ENCODE data around the gene GAP43.

DNA sequence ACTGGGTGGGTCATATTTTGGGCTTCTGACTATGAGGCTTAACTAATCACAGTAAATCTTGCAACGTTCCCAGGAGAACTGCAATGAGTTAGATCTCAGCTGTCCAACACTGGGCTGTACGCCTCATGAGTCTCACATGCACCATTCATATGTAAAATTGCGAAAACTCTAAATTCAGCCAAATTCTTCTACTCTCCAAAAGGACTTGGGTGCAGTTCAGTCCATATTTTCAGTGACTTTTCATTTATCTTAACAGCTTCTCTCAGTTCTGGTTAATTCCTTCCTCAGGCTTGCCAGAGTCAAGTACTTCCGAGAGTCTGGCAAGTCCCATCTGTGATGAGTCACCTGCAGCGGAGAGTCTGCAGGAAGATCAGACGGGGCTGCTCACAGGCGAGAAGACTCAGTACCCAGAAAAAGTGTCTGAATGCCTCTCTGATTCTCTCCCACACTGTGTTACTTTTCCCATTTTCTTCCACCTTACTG, 11.5 kb downstream of the CCDC80 start:
- PRO-cap, result no peak
- RAMPAGE, long total RNA, result no peak
- RRBS, result no CpG with 5 or more reads among the region's 7 CpGs

DNA sequence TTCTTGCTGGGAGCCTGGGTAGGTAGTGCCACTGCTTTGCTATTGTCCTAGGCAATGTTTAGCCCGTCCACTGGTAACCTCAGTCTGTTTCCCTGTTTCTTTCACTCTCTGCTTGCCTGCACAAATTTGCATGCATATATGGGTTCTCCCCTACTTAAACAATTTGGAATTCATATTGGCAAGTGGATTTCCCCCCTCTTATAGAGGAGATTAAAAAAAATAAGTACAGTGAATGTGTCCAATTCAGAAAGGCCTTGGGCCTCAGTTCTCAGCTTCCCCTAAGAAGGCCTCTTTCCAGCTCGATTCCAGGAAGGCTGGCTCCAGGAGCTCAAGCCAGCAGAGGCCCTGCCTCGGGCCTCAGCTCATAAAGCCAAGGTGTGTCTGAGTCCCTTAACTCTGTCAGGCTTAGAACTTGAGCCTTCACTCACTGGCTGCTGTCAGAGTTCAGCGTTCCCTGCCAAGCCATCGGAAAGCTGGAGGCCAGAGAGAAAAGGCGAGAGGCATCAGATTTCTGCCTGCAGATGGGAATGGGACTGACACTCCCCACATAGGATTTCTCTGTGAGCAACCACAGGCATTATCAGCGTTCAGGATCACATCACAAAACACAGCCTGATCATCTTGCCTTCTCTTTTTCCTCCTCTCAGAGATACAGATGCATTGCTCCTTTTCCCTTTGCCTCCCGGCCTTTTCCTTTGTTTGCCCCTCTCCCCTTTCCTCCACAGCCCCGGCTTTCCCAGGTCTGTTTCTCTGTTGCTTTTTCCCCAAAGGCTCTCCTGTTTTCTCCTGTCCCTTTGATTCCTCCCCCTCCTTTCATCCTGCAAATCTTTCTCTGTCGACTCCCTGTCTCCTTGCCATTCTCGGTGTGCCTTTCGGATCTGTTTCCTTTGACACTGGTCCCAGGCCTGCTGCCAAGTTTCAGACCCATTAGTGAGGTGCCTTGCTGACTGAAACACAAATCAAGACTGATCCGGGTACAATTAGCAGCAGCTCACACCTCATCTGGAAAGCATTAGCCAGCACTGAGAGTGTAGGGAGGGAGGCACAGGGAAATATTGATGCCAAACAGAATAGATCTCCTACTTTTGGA, 44.6 kb upstream of the BOC start:
- PRO-cap, result no peak
- RAMPAGE, long total RNA, result no peak
- RRBS, result no CpG with 5 or more reads among the region's 13 CpGs

DNA sequence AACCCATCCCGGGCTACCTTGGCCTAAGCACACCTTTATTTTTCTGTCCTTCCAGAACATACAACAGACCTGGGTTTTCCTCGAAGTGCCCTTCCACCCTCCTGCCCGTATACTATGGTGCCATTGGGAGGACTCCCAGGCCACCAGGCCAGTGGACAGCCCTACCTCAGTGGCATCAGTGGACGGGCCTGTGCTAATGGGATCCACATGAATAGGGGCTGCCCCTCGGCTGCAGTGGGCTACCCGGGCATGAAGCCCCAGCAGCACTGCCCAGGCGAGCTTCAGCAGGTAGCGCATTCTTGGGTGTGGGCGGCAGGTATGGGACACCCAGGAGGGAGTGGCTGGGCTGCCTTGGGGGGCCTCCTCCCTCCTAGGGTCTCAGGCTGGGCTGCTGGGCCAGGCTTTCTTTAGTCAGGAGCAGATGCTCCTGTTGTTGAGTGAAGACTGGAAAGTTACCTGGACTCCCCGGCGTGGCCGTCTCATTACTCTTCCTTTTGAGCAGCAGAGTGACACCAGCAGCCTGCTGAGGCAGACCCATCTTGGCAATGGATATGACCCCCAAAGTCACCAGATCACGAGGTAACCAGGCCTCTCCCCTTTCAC, 73.0 kb downstream of the BOC start:
- PRO-cap, result no peak
- RAMPAGE, long total RNA, result no peak
- RRBS, result no CpG with 5 or more reads among the region's 13 CpGs

DNA sequence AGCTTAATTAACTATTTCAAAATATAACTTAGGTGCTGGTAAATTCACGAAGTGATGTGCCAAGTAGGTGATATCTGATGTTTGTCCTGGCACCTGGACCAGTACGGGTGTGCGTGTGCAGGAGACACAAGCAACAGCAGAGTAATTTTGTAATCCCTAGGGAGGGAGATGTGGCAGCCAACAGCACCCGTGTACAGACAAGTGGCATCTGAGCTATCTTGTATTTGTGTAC, 22.9 kb downstream of the USF3 start:
- PRO-cap, result no peak
- RAMPAGE, long total RNA, result no peak
- RRBS, result no CpG with 5 or more reads among the region's 4 CpGs

DNA sequence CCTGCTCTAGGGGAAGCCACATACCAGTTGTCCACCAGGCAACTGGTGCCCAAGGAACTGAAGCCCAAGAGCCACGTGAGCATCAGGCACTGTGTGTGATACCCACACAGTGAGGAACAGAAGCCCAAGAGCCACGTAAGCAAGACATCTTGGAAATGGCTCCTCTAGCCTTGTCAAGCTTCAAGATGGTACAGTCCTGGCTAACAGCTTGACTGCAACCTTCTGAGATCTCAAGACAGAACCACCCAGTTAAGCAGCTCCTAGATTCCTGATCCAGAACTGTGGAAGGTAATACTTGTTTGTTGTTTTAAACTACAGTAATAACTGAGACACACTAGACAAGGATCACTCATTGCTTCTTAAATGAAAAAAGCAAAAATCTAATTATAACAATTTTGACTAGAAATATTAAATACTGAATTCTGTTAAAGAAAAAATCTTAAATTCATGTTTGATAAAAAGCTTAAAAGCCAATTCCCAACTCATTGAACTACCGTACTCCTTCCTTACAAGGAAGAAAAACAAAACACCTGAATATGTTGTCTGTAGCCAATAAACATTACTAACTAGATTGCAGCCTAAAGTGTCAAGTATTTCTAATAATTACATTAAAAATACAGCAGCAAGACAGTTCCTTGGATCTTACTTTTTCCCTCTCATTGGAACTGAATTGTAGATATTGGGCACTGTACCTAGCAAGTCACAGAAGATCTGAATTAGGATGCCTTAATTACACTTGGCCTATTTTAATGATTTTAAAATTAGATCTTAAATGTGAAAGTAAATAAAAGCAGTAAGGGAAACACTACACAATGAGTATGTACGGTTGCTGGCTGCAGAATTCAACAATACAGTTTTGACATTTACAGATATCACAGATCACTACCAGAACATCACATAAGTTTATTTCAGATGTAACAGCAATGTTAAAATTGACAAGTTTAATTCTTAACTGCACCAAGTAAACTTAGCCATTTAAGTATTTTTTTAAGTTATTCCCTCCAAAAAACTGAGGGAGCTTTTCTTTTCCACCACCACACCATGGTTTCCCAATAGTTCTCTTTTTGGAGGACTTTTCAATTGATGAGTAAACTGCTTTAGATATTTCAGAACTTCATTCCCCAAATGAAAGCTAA, 22.0 kb upstream of the USF3 start:
- PRO-cap, result no peak
- RAMPAGE, long total RNA, result no peak
- RRBS, result no CpG with 5 or more reads among the region's 4 CpGs

GRCh38 chr3:113985061-113986107, 37.6 kb downstream of the ZDHHC23 start:
- PRO-cap, result no peak
- RAMPAGE, long total RNA, result no peak
- RRBS, result no CpG with 5 or more reads among the region's 6 CpGs

GRCh38 chr3:114036494-114037023, 19.8 kb downstream of the CCDC191 start:
- PRO-cap, result no peak
- RAMPAGE, long total RNA, result no peak
- RRBS, result no CpG with 5 or more reads among the region's 3 CpGs

DNA sequence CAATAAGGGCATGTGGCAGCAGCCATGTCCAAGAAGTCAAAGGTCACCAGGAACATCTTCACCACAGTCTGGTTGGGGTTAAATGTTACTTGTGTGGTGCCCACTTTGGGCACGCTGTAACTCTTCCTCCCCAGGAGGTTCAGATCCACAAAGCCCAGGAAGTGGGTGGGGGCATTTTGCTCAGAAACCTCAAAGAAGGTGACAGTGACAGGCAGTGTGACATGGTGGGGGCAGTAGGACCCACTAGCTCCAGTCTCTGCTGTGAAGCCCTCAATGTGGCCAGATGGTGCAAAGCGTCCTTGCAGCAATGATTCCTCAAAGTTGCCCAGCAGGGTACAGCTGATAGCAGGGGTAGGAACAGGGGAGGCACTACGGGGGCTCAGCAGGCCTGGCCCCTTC, 5.7 kb downstream of the ZNF80 start:
- PRO-cap, result no peak
- RAMPAGE, long total RNA, result no peak
- RRBS, result no CpG with 5 or more reads among the region's 3 CpGs

- PRO-cap, result no peak
- RAMPAGE, long total RNA, result no peak
- RRBS, result no CpG with 5 or more reads among the region's 7 CpGs
Measured at GRCh38 chr3:114337354-114338434, 43.9 kb downstream of the TIGIT start.

GRCh38 chr3:114338483-114339321, 44.9 kb downstream of the TIGIT start:
- PRO-cap, result no peak
- RAMPAGE, long total RNA, result no peak
- RRBS, result no CpG with 5 or more reads among the region's 21 CpGs

DNA sequence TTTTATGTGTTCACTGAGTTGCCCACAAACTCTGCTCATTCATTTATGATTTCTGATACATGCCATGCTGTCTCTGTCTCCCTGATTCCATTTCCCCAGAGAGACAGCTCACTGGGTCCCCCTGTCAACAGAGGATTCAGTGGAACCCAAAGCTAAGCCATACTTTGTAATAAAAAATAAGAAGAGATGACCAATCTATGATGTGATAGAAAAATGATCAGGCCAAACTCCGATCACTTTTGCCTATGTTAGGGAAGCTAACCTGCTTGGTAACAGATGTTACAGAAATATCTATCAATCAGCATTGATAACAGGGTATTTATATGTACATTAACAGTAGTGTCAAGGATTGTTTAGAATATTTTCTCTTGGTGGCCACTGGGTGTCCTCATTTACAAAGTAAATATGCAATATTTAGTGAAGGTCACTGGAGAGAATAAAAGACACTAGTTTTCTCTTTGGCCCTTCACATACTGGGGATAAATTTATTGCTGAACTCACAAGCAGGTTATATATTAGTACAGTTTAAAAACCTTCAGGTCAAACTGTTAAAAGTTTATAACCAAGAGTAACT, 68.9 kb downstream of the TIGIT start:
- PRO-cap, result no peak
- RAMPAGE, long total RNA, result no peak
- RRBS, result no CpG with 5 or more reads among the region's 1 CpG

DNA sequence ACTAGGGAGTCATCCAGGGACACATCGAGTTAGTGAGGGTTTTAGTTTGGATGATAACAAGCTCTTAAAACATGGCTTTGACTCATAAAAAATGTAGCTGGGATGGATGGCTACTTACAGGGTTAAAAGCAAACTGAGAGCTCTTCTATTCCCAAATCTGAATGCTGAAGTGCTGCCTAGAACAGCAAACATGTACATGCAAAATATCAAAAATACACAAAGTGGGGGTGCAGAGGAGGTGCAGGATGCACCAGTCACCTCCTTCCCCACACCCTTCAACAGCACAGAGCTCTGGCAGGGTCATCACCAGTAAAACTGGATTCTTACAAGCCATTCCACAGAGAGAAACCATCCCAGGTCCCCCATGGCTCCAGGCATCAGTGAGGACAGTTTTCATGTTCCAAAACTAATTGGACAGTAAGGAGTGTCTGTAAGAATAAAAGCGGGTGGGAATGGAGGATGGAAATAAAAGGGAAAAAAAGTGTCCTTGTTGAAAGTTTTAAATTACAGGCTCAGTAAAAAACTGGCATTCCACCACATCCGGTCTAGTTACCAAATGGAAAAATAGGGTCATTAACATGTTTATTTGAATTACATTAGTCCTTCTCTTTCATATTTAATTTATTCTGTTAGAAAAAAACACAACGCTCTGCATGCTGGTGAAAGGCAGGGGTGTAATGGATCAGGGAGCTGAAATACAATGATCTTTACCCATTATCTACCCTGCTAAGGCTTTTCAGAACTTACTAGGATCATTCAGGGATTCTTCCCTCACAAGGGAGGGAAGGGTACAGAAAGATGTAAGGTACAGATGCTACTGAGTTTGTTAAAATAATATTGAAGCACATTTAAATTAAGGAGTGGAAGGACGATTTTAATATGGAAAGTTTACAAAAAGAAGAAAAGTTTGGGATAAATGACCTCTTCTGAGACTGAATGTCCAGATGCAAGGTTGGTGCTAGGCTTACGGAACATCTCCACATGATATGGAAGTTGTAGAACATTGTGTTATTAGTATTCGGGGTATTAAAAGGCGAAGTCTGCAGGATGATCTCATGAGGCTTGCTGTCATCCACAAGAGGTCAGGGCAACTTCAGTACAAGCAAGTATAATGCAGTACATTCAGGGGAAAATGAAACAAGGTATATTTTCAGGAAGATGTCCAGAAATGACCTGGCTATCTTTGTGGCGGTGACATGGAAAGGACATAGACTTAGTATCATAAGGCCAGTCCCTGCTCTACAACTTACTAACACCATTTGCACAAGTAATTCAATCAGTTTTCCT, 117.6 kb downstream of the TIGIT start:
- PRO-cap, result no peak
- RAMPAGE, long total RNA, result no peak
- RRBS, result no CpG with 5 or more reads among the region's 9 CpGs

- PRO-cap, result no peak
- RAMPAGE, long total RNA, result no peak
- RRBS, result no CpG with 5 or more reads among the region's 5 CpGs
Measured at GRCh38 chr3:114412266-114412978, 118.6 kb downstream of the TIGIT start.

- PRO-cap, result no peak
- RAMPAGE, long total RNA, result no peak
- RRBS, result no CpG with 5 or more reads among the region's 16 CpGs
Measured at GRCh38 chr3:114564952-114566186, 271.5 kb downstream of the TIGIT start.

- PRO-cap, result no peak
- RAMPAGE, long total RNA, result no peak
- RRBS, result no CpG with 5 or more reads among the region's 4 CpGs
Measured at GRCh38 chr3:114623228-114623621, 329.4 kb downstream of the TIGIT start.

- PRO-cap, result no peak
- RAMPAGE, long total RNA, result no peak
- RRBS, result no CpG with 5 or more reads among the region's 6 CpGs
Measured at GRCh38 chr3:114658973-114659804, 365.4 kb downstream of the TIGIT start.

GRCh38 chr3:114756853-114757312, 390.2 kb downstream of the ZBTB20 start:
- PRO-cap, result no peak
- RAMPAGE, long total RNA, result no peak
- RRBS, result no CpG with 5 or more reads among the region's 1 CpG

- PRO-cap, result no peak
- RAMPAGE, long total RNA, result no peak
- RRBS, result no CpG with 5 or more reads among the region's 4 CpGs
Measured at GRCh38 chr3:115072442-115073131, 74.5 kb downstream of the ZBTB20 start.

GRCh38 chr3:115085123-115085750, 61.9 kb downstream of the ZBTB20 start:
- PRO-cap, result no peak
- RAMPAGE, long total RNA, result no peak
- RRBS, result no CpG with 5 or more reads among the region's 3 CpGs

DNA sequence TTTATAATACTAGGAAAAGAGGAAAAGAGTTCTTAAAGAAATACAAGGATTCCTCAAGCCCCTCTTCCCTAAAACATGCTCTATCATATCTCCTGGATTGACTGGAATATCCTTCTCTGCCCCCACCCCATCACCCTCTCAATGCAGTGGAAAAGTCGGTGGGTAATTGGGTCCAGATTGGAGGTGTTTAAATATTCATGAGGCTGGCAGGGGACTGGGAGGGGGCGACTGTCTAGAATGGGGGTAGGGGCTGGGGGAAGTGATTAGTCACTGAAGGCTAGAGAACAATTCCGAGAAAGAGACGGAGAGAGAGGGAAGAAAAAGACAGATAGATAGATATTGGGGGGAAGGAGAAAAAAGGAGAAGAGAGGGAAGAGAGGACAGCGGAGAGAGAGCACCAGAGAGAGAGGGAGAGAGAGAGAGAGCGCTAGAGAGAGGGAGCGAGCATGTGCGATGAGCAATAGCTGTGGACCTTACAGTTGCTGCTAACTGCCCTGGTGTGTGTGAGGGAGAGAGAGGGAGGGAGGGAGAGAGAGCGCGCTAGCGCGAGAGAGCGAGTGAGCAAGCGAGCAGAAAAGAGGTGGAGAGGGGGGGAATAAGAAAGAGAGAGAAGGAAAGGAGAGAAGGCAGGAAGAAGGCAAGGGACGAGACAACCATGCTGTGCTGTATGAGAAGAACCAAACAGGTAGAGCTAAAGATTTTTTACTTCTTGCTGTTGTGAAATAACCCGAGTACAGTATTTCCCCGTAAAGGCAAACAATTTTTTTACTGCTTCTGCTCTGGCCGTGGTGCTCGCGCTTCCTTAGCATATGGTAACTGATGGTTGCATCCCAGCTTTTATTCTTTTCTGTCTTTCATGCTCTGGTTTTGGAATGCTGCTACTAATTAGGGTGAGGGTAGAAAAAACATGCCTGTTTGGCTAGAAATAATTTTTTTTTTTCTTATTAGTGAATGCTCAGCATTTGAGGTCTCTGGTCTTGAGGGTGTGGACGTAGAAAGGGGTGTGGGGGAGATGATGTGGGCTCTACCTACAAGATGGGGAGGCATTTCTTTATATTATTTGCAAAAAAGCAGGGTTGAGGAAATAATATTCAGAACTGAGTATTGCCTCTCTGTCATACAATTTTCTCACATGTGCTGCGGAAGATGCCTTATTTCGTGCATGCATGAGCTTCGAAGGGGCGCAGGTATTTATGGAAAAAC, at the start of gene GAP43:
GAP43 (plus strand) TSS at position 476 of the 1,203 bp plus-strand sequence.
- PRO-cap, result no peak
- RAMPAGE, long total RNA, result no peak
- RRBS, result no CpG with 5 or more reads among the region's 25 CpGs